Mesothelial cell of epicardium (in vitro differentiated cells): Measurements from ENCODE around the gene TSN.

DNA sequence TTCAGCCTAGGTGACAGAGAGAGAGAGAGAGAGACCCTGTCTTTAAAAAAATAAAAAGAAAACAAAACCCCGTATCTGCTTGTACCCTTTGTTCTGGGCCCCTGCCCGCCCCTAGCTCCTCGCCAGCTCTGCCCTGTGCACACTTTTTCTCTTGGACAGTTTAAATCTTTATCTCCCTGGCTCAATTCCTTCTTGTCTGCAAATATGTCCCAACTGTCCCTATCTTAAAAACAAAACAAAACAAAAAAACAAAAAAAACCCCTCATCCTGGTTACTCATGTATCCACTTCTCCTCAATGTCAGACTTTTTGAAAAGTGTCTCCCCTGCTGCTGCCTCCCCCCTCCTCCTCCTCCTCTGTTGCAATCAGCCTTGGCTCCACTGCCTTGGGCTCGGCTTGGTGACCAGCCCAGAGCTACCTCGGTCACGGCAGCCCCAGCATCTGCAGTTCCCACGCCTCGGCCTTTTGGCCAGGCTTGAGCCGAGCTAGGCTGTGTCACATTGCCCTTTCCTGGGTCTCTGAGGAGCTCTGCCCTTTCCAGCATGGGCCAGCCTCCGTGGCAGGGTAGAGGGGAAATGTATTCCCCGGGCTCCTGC is 22.9 kb upstream of the INHBB start:
- PRO-cap, result no peak

GRCh38 chr2:120395641-120396286 is 49.8 kb downstream of the INHBB start:
- PRO-cap, result no peak

DNA sequence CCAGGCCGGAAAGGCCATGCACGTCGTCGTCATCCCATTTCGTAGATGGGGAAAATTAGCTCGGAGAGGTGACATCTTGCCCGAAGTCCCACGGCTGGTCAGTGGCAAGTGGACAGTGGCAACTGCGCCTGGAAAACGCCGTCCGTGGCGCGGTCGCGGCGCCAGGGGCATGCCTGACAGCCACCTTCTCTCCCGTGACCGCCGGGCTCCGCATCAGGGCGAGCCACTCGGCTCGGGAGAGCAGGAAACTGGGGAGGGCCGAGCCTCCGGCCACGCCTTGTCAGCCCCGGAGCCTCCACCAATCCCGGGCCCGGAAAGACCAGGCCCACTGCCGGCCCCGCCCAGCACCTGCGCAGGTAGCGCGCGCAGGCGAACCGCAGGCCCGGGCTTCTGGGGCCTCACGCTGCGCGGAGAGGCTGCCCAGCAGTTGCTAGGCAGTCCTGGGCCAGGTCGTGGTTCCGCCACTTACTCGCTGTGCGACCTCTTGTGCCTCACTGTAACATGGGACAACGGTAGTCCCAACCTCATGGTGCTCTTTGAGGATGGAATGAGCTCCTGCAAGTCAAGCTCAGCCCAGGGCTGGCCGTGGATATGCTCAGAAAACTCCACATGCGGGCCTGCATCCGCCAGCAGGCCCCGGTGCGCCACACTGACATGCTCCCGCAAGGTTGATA is 97.0 kb downstream of the INHBB start:
- PRO-cap, result no peak

DNA sequence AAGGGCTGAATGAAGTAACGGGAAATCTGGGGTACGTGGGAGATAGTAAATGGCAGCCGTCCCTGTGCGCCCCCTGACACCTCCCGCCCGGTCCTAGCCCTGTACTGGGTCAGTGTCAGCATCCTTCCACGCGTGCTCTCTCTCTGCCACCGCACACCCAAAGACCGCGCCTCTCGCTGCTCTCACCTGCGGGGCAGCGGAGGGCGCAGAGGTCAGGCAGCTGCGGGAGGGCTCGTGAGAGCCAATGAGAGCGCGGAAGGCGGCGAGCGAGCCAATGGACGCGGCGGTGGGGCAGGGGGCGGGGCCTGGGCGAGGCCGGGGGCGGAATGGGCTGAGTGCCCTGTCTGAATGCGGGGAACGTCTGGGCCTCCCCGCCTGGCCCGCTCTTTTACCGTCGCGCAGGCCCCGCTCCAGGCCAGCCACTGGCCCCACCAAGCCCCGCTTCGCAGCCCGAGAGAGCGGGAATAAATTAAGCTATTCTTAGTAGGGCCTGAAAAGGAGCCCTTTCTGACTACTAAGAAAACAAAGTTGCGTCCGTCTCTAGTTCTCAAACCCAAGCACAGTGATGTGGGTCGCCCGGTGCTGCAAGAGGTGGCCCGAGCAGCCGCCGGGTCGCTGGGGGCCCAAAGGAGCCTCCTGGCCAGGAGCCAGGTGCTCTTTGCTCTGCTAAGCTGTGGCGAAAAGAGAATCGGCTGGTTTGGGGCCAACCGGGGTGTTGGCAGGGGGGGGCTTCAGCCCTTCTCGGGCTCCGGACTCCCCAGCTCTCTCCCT is 81.2 kb upstream of the GLI2 start:
- PRO-cap, result no peak

DNA sequence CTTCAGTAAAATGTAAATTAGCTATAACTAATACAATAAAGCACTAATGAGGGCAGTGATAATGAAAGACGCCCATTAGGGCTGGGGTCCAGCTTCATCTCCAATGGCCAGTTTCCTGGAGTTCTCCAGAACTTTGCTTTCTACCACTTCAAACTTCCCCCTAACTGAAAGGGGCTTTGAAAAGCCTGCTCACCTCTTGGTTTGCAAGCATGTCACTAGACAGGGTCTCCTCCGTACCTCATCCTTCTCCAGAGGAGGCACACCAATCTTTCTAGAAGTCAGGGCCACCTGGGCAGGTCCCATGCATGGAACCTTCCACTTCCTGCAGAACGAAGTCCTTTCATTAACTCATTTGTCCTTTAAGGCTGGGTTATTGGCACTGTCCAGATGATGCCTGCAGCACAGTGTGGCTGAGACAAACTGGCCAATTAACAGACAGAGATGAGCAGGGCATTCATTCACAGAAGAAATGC is 245.5 kb downstream of the TFCP2L1 start:
- PRO-cap, result no peak

DNA sequence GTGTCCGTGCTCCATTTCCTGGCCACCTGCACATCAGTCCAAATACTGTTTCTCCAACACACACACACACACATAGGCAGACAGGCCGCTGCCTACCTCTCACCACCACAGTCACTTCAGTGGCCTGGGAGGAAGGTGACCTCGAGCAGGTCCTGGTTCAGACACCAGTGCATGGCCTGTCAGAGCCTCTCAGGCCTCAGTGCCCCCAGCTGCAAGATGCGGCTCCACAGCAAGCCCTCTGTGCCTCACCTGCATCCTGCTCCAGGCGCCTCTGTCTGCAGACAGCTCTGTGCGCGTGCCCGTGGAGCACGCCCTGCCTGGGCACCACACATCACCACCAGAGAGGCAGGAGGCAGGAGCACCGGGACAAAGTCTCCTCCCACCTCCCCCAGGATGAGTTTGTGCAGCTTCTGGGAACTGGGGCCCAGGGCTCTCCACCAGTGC is 98.8 kb downstream of the TFCP2L1 start:
- PRO-cap, result no peak

DNA sequence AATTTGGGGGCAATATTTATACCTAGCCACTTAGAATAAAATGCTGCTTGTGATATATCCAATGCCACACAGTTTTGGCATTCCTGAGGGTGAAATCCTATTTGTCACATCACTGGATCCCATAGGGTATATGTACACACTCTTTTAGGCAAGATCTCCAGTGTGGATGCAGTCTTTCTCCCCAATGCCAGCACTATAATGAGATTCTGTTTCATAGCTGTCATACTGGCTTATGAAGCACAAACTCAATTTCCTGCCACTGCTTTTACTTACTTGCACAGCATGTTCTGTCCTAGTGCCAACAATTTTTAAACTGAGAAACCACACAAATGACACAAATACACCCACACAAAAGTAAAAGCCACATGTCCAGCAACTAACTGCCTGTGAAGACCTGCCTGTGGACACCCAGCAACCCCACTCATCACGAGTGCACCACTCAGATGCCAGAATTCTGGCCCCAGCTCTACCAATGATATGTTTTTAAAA is 148.3 kb downstream of the CLASP1 start:
- PRO-cap, result no peak

DNA sequence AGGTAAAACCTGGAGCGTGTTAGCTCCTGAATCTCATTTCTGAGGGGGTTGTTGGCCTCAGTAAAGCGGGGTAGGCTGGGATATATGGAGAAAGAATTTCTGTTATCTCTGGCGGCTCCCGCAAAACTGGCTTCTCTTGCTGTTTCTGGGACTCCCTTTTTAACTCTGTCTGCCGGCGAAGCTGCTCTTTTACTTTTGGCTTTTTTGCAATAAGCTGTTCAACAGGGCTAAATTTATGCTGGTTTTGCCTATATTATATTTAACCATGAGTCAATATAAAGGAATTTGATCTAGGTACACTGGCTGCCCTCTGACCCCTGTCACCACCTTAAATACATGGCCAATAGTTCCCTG is 36.1 kb upstream of the CLASP1 start:
- PRO-cap, result no peak

DNA sequence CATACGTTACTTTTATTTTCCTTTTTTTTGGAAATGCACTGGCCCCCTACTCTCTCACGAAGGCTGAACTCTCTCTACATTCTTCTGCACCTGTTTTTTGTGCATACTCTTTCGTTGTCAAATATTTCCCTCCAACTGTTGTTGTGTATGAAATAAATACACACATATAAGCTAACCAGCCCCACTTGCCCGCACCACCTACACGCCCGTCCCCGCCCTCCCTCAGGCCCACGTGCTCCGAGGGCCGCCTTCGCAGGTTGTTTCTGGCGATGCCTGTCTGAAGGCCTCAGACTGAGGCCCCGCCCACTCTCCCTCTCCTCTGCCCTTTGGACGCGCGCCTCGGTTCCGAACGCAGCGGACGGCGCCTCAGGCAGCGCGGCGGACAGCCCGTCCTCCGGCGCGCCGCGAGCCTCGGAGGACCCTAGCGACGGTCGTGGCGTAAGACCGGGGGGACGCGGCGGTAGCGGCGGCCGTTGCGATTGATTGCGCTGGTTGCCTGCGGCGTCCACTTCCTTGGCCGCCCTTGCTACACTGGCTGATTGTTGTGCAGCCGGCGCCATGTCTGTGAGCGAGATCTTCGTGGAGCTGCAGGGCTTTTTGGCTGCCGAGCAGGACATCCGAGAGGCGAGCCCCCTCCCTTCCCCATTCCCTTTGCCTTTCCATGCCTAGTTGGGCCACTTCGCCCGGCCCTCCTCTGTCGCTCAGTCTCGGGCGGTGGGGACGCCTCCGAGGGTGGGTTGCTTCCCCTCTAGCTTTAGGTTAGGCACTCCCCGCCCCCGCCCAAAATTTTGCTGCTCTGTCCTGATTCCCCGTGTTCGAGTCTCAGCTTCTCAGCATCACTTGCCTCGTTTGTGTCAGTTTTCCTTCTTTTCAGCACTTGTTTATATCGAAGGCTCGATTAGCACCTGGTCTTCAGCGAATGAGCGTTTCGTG is at the start of gene TSN:
Gene TSN (plus strand): TSS at position 430 of the 933 bp plus-strand sequence.
- PRO-cap, result bidirectional peak, plus-strand start at position 430 of the sequence, minus-strand start at position 214 of the sequence

GRCh38 chr2:121903005-121903546 is 147.6 kb downstream of the TSN start:
- PRO-cap, result no peak

DNA sequence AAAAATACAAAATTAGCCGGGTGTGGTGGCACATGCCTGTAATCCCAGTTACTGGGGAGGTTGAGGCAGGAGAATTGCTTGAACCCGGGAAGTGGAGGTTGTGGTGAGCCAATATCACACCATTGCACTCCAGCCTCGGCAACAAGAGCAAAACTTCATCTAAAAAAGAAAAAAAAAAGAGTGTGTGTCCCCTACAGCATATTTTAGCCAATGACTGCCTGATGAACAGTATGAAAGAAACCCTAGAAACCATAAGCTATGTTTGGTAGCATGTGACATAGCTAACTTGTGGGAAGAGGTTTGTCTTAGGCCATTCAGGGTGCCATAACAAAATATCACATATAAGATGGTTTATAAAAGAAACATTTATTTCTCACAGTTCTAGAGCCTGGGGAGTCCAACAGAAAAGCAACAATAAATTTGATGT is 891.4 kb upstream of the CNTNAP5 start:
- PRO-cap, result no peak

DNA sequence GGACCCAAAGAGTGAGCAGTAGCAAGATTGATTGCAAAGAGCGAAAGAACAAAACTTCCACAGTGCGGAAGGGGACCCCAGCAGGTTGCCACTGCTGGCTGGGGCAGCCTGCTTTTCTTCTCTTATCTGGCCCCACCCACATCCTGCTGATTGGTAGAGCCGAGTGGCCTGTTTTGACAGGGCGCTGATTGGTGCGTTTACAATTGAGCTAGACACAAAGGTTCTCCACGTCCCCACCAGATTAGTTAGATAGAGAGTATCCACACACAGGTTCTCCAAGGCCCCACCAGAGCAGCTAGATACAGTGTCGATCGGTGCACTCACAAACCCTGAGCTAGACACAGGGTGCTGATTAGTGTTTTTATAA is 961.8 kb downstream of the CNTNAP5 start:
- PRO-cap, result no peak

DNA sequence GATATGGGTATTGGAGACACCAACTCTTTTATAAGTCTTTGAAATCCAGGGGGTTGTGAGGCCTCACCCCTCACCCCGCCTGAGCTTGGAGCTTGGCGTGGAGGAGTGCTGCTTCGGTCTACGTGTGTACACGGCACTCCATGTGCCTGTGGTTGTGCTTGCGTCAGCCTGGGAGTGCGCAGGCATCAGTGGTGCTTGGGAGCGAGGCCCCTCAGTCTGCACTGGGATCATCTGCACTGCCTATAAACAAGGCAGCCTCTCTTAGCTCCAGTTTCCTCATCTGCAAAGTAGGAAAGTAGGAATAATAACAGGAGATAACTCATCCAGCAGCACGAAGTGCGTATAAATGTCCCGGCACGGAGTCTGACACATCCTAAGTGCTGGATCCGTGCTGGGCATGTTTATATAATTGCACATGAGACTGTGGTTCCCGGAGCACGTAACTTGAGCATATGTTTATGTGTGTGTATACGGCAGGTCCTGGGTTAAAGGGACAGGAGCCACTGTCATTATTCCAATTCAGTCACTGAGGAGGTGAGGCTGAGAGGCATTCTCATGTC is 1.3 kb downstream of the GYPC start:
- PRO-cap, result no peak

GRCh38 chr2:126665808-126666200 is 9.8 kb downstream of the GYPC start:
- PRO-cap, result no peak

DNA sequence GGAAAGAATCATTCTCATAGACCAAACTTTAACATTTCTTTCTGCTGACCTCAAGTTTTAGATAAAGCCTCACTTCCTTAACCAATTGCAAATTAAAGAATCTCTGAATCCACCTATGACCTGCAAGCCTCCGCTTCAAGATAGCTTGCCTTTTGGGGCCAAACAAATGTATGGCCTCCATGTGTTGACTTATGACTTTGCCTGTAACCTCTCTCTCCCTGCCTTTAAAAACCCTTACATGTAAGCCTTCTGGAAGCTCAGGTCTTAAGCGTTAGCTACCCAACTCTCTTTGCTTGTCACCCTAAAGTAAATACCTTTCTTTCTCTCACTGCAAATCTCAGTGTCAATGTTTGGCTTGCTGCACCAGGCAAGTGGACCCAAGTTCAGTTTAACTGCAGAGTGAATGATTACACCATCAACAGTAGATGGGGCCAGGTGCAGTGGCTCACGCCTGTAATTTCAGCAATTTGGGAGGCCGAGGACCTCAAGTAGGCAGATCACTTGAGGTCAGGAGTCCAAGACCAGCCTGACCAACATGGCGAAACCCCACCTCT is 97.9 kb downstream of the TEX51 start:
- PRO-cap, result no peak

GRCh38 chr2:127068838-127069700 is 37.9 kb downstream of the BIN1 start:
- PRO-cap, result no peak

DNA sequence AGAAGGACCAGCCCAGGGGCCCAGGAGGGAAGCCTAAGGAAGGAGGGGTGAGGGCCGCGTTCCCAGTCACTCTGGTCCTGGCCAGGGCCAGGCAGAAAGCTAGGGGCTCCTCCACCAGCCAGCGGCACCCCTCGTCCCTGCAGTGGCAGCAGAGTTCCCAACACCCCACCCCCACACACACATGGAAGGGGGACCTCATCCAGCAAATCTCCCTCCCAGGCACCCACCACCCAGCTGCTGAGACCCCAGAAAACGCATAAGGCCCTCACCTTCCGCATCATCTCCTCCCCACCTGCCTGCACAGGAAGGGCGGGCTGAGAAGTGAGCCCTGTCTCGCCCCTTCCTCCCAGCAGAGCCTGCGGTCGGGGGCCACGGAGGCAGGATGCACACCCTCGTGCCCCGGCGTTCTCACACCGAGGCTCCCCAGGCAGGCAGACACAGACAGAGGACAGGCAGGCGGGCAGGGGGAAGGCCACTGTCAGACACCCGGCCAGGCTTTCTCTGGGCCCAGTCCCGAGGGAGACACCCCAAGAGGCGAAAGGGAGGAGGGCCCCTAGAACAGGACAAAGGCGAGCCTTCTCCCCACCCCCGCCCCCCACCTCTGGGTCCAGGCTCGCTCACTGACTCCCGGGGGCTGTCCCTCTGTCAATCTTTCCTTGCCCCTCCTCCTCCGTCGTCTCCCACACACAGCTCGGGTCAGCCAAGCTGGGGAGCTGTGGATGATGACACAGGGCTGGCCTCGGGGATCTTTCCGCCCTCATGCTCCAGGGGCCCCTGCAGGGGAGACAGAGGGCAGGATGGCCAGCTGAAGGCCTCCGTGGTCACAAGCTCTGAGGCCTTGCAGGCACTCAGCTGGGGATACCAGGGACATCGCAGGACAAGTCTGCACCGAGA is 25.1 kb downstream of the BIN1 start:
- PRO-cap, result no peak

GRCh38 chr2:127085055-127085661 is 21.8 kb downstream of the BIN1 start:
- PRO-cap, result no peak

DNA sequence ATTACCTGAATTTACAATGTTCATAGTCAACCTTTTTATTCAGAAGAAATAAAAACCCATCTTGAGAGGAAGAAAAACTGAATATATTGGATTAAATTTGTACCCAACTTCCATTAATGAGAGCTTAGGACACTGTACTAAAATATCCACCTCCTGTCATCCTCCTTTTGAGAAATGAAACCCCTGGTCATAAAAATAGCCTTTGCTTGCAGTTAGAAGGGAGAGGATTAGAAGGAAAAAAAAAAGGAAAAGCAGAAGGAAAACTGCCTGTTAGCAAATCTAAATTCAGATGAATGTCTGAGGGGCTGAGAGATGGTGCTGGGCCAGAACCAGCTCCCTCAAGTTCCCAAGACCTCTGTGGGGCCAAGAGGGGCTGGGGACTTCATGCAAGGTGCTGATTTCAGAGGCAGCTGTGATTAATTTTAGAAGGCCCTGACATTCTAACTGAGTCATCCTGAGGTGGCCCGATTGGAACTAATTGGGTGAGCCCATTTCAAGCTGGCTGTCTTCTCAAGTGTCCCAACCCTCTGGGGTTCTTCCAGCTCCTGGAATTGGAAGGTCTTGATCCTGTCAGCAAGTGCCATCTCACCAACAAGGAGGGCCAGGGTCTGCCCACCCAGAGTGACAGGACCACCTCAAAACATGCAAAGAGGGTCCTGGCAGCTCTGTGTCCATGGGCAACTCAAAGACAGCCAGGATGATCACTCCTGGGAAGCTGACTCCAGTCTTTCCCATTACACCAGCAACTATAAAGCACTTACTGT is 38.5 kb upstream of the BIN1 start:
- PRO-cap, result no peak

DNA sequence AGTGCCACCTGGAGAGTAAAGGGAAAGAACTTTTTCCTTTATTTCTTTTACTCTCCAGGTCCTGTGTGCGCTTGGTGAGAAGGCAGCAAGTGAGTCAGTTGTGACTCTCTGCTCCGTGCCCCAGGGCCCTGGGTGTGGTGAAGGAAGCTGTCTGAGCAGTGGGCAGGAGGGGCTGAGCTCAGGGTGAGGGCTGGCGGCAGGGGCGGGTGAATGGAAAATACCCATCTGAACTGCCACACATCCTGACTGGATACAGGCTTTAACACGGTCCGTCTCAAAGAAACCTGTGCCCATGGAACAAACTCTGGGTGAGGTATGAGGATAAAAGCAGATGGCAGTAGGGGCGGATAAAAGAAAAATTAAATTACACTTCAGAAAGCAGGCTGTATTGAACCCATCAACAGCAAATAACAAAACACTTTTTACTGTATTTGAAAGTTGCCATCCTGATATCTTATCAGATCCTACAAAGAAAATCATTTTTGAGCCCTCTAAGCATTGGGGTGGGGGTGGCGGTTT is 2.1 kb downstream of the CYP27C1 start:
- PRO-cap, result no peak